BE2C (cell line): ENCODE measurements around a stretch of chr14.

DNA sequence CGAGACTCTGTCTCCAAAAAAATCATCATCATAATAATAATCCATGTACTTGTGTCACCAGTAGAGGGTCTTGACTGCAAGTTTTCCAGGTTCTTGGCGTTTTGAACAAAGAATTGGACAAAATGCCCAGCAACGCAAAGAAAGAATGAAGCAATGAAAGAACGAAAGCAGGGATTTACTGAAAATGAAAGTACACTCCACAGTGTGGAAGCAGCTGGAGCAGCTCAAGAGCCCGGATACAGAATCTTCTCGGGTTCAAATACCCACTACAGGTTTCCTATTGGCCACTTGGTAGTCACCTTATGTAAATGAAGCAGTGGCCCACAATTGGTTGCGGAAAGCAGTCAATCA is 14.9 kb upstream of the PPP1R13B start:
- RRBS: no CpG with 5 or more reads among the region's 7 CpGs

- RRBS: 88% methylated on average over 3 of the region's 22 CpGs
Observed at GRCh38 chr14:104081022-104081833, 4.3 kb upstream of the ASPG start.

GRCh38 chr14:104107601-104108601 is 22.4 kb downstream of the ASPG start:
- RRBS: no CpG with 5 or more reads among the region's 34 CpGs

DNA sequence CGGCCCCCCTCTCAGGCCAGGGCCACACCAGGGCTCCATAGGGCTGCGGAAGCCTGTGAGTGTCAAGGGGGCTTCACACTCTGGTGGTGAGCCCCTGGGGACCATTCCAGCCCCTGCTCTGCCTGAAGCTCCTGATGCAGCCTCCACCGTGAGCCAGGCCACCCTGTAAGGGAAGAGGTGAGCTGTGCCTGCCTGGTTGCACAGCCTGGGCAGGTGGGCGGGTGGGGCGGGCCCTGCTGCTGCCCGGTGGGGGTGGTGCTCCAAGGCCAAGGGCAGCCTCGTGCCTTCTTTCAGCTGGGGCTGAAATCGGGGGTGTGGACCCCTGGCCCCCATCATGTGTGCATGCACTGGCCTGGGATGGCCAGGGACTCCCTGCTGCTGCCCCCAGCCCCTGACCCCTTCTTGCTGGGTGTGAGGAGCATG is 25.2 kb upstream of the KIF26A start:
- RRBS: no CpG with 5 or more reads among the region's 8 CpGs

- RRBS: 58% methylated on average over 6 of the region's 23 CpGs
Observed at GRCh38 chr14:104114664-104115225, 23.6 kb upstream of the KIF26A start.

DNA sequence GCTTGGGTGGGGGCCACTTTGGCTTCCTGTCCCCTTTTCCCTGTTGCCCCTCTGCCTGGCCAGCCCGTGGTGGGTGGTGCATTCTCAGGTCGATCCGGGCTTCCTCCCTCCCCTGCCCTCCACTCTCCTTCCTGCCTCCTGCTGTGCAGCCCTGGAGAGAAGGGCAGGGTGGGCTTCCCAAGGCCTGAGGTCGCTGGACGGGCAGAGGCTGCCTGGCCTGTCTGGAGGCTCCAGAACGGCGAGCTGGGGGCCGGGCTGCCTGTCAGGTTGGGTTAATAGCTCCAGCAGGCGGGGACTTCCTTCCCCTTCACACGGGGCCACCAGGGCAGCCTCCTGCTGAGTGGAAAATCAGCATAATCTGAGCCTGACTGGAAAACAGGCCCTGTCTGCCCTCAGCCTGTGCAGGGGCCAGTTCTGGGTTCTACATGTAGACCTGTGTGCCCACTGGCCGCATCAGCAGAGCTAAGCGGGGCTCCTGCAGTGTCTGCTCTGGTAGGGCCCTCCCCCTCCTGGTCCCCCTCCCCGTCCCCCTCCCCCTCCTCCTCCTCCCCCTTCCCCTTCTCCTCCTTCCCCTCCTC is 11.3 kb downstream of the KIF26A start:
- RRBS: no CpG with 5 or more reads among the region's 13 CpGs

DNA sequence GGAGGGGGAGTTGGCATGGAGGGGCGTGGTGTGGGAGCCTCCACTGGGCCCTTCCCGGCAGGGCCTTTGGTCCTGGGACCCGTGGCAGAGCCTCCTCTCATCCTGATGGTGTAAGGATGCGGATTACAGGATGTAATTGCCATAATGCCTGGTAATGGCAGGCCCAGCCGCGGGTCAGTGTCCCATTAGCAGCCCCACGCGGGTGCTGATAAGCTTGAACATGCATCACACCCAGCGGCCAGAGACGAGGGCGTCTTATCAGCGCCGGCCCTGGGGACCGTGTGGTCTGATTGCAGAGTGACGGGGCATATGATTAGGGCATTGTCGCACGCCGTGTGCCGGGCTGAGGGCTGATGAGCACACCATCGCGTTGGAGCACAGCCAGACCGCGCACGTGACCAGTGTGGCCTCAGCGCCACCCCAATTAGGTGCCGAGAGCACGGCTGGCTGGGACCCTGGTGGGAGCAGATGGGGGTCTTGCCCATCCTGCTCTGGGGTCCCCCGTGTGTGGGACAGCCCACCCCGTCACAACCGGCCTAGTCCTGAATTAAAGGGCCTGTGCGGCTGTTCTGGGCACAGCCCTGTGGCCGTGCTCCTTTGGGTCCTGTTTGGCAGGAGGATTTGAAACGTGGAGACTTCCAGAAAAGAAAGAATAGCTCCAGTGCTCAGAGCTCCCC is 20.5 kb downstream of the KIF26A start:
- RRBS: 1% methylated on average over 6 of the region's 33 CpGs

DNA sequence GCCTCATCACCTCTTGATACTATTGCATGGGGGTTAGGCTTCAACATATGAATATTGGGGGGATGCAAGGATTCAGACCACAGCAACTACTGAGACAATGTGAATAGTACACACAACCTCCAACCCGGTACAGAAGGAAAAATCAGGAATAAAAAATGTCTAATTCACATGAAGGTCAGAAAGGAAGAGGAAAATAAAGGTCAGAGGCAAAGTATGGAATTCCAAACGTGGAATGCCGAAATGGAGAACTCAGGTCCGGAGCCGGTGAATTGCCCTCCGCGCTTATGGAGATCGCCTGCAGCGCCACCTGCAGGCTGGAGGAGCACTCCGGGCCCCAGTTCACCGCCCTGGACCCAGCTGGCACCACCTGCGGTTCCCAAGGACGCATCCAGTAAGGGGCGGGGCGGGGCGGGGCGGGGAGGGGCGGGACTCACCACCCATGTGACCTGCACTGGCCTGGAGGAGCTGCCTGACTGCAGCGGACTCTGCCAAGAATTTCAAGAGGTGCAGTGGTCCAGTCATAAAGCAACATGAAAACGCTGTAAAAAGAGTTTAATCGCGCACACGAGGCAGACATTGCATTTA is 203.5 kb downstream of the KIF26A start:
- RRBS: 1% methylated on average over 6 of the region's 23 CpGs

GRCh38 chr14:104435993-104436671 is 143.4 kb upstream of the C14orf180 start:
- RRBS: 4% methylated on average over 7 of the region's 26 CpGs

GRCh38 chr14:104660564-104661024 is 28.8 kb upstream of the INF2 start:
- RRBS: 93% methylated on average over 4 of the region's 15 CpGs

GRCh38 chr14:104666081-104666761 is 23.2 kb upstream of the INF2 start:
- RRBS: no CpG with 5 or more reads among the region's 17 CpGs

DNA sequence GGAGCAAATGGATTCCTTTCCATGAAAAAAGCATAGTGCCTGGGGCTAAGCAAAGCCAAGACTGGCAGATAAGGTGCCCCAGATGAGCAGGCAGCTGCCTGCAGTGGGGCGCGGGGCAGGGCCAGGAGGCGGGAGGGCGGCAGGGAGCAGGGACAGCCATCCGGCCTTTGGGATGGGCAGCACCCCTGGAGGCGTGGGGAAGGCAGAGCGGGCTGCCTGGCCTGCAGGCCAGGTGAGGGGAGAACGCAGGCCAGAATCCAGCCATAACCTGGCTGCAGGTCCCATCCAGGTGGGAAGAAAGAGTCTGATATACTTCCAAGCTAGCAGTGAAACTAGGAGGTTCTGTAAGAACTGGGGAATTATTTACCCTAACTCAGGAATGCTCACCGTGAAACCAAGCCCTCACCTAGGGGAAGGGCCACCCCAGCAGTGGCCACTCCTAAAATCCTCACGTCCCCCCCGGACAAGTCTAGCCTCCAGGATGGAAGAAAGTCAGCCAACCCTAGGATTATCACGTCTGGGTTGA is 7.0 kb upstream of the INF2 start:
- RRBS: no CpG with 5 or more reads among the region's 12 CpGs

- RRBS: no CpG with 5 or more reads among the region's 12 CpGs
Observed at GRCh38 chr14:104722033-104722591, 1.9 kb upstream of the ADSS1 start.

DNA sequence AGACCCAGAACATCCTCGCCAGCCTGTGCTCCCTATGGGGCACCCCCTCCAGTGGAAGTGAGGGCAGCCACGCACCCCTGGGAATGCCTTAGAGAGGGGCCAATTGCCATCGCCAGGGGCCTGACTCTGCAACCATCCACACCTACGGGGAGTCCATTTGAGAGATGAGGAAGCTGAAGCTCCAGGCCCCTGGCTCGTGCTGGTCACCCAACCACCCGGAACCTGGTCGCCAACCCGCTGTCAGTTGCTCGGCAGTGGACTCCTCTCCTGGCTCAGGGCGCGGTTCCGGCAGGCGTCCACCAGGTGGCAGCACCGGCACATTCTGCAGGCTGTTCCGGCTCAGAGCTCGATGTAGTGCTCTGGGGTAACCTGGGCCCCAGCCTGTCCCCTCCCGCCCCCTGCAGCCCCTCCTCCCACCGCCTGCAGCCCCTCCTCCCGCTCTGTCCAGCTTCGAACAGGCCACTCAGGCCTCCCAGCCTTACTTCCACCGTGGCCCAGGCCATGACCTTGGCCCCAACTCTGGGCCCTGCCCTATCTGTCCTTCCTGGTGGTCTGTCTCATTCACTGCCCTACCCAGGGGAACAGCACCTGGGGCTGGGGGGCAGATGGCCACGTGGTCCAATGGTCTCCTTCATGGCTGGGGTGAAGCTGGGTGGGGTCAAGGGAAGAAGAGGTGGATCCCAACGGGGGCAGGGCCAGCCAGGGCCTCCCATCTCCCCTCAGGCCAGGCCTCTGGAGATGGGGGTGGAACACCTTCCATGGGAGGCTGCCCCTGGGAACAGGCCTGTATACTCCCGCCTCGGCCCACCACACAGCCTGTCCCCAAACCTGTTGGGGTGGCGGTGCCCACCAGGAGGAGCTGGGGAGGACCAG is 15.7 kb downstream of the SIVA1 start:
- RRBS: 3% methylated on average over 7 of the region's 26 CpGs

- RRBS: 60% methylated on average over 4 of the region's 40 CpGs
Observed at GRCh38 chr14:104769263-104770466, 16.7 kb downstream of the SIVA1 start.

DNA sequence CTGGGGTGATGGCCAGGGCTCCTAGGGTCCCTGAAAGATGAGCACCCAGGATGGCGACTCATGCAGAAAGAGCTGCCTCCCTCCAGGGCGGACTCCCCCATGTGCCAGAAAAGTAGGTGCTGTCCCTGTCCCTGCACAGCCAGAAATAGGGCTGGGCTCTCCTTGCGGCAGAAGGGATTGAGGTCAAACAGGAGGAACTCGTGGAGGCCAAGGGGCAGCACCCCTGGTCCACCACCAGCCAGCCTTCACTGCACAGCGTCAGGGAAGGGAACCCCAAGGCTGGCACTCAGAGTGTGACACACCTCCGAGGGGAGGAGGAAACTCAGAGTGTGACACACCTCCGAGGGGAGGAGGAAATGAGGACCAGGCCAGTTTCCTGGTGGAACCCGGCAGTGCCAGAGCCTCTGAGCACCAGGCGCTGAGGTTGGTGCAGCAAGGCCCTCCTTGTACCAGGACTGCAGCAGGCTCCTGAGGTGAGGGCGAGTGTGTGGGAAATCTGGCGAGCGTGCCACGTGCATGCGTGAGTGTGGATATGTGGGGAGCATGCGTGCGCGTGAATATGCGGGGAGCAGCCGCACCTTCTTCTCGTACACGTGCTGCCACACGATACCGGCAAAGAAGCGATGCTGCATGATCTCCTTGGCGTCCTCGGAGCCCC is 19.0 kb downstream of the SIVA1 start:
- RRBS: no CpG with 5 or more reads among the region's 26 CpGs

DNA sequence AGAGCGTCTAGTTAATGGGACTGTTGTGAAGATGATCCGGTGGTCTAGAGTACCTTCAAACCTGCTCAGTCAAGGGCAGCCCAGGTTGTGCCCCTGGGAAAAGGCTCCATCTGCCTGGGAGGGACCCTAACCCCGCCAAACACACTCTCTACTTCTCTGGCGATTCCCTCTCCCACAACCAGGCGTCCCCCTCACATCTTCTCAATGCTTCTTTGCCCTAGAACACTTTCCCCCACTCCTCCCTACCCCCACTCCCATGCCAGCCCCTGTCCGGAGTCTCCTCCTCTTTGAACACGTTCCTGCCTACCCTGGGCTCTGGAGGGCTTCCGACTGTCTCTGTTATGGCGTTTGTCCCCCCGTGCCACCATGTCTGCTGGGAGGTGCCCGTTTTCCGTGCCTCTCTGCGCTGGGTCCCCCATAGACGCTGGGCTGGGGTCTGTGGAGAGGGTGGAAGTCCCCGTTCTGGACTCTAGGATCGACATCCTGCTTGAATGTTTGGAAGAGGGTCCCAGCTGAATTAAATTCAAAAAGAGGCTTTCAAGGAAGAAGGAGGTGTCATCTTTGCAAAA is 1.3 kb upstream of the ZBTB42 start:
- RRBS: no CpG with 5 or more reads among the region's 16 CpGs

DNA sequence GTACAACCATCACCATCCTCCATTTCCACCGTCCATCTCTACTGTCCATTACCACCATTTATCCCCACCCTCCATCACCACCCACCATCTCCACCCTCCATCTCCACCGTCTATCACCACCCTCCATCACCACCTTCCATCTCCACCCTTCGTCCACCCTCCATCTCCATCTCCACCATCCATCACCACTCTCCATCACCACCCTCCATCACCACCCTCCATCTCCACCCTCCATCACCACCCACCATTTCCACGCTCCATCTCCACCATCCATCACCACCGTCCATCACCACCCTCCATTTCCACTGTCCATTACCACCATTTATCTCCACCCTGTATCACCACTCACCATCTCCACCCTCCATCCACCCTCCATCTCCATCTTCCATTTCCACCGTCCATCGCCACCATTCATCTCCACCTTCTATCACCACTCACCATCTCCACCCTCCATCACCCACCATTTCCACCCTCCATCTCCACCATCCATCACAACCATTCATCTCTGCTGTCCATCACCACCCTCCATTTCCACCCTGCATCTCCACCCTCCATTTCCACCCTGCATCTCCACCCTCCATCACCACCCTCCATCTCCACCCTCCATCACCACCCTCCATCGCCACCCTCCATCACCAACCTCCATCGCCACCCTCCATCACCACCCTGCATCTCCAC is 6.2 kb upstream of the CEP170B start:
- RRBS: no CpG with 5 or more reads among the region's 9 CpGs

GRCh38 chr14:104872647-104873220 is 7.7 kb downstream of the CEP170B start:
- RRBS: 80% methylated on average over 6 of the region's 18 CpGs

GRCh38 chr14:104875483-104876565 is 10.8 kb downstream of the CEP170B start:
- RRBS: 93% methylated on average over 3 of the region's 29 CpGs